Bronchus fibroblast of lung (primary cell): ENCODE measurements around a stretch of chr7.

DNA sequence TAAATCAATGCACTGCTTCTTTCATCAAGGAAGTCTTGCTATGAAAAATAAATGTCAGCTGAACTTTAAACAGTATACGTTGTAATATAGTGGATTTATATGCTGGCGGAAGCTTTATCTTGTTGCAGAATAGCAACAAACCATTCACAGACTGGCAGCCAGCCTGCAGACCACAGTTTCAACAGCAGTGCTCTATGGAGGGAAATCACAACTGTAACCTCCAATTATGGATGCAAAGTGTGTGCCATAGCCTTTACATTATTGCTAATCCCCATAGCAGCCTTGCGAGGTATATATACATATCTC, 22.8 kb downstream of the COL28A1 start:
- RAMPAGE, long total RNA: no peak

- RAMPAGE, long total RNA: no peak
These were observed 830 bp upstream of the MIOS start for GRCh38 chr7:7565802-7566305.

DNA sequence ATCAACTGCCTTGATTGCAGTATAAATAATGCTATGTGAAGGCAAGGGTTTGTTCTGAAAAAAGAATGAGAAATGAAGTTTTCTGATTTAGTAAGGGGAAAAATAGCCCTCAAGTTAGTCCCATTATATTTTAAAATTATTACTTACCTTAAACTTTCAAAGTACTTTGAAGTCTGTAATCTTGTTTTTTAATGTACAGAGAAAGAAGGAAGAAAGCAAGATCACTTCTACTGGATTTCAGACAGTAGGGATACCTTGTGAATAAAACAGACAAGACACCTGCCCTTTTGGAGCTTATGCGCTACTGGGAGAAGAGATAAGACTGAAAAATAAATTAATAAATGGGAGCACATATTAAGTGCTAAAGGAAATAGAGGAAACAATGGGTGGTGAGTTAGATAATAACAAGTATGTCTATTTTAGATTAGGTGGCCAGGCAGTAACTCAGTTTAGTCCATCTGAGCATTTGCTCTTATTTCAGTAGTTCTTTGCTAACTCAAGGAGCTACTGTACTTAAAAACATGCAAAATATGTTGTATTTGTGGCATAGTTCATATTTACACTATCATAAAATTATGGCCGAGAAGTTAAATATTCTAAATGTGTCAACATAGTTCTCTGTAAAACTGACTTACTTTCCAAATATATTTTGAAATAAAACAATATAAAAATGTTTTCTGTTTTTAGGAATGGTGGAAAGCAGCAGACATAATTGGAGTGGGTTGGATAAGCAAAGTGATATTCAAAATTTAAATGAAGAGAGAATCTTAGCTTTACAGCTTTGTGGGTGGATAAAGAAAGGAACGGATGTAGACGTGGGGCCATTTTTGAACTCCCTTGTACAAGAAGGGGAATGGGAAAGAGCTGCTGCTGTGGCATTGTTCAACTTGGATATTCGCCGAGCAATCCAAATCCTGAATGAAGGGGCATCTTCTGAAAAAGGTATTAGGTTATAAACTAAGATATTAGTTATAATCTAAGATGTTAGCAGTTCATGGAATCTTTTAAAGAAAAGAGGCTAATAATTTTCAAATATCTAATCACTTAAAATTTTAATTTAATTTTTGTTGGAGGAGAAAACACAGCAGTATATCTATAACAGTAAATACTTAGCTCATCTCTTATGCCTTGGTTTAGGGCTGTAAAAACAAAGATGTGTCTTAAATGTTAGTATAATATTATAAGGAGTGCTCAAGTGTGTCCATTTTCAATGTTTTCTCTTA, 16.2 kb downstream of the MIOS start:
- RAMPAGE, long total RNA: no peak

DNA sequence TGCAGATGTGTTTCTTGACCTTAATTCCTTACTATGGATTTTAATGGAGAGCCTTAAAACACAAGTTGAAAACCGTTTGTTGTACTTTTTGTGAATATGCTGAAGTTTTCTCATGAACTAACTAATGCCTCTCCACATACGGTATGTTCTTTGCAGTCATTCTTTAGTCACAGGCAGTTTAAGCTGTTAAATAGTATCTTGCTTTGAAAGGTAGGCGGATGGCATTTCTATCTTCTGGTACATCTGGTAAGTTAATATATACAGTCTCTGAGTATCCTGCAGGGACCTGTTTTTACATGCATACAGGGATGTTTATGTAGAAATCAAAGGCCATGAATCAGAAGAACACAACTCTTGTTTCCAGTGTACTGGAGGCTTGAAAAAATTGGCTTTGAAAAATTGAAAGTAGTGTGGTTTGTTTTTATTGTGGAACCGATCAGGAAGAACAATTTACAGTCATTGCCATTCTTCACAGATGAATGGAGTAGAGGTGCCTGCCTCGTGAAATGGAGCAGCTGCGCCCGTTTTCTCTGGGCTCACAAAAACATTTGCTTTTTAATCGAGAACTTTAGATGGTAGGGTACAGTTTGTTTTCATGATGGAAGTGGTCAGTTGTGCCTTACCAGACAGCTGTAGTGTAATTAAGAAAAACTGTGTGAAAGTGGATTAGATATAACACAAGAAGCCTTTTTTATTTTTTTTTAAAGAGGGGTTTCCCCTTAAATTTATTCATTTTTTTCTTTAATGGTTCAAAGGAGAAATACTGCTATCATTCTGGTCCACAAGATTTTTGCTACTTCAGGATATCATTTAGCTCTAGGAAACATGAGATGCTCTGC, 54.0 kb upstream of the RPA3 start:
- RAMPAGE, long total RNA: no peak

- RAMPAGE, long total RNA: no peak
These were observed 74.0 kb upstream of the RPA3 start for GRCh38 chr7:7792514-7792758.

GRCh38 chr7:7812146-7812505, 93.7 kb upstream of the RPA3 start:
- RAMPAGE, long total RNA: no peak

DNA sequence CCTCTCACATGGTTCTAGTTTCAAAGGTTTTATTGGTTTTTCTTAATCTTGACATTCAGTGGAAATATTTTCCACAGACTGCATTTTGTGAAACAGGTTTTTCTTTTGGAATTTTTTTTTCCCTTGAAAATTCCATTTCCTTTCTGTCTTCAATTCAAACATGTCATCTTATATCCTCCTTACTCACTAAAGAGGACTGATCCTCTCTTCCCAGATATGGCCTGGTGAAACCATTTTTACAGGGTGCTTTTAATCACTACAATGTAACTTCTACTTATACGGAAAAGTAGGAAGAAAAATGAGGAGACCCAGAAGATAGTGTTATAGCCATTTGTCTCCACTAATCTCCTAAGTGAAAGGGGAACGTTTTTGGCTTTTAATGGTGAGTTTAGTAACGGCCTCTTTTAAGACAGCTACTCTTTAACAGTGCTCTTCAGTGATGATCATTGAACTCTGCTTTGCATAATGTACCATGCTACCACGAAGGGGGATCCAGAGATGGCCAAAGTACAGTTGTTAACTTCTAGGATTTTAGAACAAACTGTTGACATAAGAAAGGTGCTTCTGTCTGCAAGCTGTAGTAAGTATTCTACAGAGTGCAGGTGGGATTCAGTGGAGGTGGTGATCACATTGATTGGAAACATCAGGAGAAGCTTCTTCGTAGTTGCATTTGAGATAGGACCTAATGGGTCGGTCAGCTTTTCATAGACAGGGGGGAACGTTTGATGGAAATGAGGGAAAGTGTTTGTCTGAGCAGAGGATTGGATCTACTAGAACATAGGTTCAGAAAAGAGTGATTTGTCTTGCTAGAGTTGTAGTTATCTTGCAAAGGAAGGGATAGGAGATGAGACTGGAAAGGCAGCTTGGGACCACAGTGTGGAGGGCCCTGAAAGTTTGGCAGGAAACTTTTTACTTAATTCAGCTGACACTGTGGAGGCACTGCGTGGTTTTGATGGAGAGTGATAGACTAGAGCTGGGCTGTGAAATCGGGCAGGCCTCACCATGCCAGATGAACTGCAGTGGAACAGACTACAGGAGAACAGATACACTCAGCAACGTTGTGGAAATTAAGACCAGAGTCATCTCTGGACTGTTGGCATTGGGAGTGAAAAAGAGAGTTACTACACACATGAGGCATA, 114.2 kb upstream of the RPA3 start:
- RAMPAGE, long total RNA: no peak

GRCh38 chr7:7867046-7867408, 101.6 kb upstream of the GLCCI1 start:
- RAMPAGE, long total RNA: no peak

DNA sequence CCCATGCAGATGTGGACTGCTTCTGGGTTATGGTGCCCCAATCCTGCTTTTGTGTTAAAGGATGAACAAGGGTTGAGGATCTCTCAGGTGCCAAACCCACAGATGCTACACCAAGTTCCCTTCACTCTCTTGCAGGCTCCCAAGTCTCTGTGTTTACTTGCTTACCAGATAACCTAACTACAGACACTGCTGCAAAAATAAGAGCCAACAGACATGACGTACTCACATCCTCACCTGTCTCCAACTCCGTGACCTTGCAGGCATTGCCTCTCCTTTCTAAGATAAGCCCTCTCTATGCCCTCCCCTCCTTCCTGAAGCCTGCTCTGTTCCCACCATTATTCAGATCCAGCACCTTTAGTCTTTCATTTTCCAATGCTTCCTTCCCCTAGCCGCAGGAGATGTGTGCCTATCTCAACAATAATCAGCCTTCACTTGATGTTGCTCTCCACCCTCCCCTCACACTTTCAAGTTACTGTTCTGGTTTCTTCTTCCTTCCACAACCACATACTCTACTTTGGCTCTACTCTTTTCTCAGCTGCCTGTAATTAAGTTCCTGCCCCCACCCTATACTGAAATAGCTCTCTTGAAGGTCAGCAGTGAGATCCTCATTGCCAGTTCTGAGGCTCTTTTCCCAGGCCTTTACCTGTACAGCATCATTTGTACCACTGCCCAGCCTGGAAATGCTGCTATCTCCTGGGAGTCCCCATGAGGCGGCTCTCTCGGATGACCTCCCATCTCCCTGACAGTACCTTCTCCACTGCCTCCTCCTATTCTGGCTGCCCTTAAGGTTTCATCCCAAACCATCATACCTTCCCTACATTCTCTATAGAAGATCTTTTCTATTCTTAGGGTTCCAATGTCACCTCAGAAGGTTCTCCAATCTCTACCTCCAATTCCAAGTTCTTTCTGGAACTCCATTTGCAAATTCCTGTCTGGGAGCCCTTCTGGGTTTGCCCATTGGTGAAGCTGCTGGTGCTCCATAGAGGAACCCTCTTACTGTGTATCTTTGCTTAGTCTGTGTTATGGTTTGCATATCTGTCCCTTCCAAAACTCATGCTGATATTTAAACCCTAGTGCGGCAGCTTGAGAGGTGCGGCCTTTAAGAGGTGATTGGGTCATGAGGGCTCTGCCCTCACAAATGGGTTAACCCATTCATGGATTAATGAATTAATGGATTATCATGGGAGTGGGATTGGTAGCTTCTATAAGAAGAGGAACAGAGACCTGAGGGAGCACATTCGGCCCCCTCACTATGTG, 129.6 kb downstream of the ICA1 start:
- RAMPAGE, long total RNA: no peak

DNA sequence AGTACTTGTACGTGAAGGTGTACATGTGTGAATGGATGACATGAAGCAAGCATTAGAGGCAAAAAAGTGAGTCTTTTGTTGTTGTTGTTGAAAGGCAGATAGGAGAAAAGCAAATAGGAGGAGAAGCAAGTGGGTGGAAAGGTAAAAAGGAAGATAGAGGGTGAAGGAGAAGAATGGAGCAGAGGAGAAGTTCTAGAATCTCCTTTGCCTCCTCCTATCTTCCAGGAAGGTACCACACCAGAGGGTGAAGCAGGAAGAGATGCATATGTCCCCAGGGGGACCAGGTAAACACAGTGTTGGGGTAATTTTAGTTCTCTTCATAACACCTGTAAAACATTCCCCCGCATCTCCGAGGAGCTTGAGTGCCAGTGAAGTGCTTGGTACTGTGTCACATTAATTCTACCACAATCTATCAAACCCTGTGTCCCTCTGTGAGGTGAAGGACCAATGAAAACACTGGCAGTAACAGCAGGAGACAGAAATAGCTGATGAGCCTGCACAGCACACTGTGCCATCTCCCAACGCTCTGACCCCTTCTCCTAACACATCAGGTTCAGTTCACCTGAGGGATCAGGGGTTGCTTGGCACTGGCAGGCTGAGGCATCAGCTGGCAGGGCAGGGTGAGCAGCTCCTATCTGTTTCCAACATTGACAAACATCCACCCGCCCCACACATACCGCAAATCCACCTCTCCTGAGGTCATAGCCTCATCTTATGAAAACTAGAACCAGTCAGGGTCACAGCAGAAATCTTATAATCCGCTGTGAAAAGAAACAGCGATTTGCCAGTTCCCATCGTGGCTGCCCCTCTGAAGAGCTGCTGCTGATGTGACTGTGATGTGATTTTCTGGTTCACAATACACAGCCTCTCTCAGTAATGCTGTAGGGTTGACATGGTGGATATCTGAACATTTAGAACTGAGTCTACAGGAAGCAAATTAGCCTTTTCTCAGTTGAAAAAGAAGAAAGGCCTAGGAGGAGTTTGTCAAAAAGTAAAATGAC, 121.0 kb downstream of the ICA1 start:
- RAMPAGE, long total RNA: no peak

DNA sequence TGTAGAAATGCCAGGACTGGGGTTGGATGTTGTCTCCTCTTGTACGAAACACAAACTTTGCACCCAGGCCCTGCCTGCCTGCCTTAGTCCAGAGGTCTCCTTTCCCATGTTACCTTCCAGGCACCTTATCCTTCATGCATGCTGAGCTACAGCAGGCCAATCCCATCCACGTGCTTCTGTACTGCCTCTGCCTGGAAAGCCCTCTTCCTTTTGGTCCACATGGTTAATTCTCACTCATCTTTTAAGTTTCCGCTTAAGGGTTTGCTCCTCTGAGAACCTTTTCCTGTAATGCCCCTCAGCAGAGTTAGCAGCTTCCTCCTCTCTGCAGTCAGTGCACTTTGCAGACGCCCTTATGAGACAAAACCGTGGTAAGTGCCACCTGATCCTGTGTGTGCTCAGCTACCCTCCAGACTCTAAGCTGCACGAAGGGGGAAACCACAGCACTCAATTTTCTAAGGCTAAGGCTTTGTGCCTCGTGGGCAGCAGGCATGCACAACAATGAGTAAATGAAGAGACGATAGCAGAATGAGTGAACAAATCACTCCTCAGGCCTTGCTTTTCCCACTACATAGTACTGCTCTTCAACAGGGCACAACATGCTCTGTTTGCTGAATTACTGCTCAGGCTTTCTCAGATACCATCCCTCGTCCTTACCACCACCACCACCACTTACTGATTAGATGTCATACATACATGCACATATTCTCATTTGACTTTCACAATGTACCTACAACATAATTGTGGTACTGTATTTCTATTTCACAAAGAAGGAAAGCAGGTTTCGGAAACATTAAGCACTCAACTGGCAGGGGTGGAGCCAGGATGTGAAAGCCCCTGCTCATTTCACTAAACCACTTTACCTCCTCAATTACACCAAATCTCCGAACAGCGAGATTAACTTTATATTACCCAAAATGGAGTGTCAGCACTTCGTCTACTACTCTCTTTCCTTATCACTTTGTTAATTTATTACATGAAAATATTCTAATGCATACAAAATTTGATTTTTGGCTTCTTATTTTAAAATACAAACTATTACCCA, 85.5 kb downstream of the ICA1 start:
- RAMPAGE, long total RNA: no peak

GRCh38 chr7:9872357-9872716, 1067.6 kb downstream of the NDUFA4 start:
- RAMPAGE, long total RNA: no peak

GRCh38 chr7:10451057-10451300, 489.0 kb downstream of the NDUFA4 start:
- RAMPAGE, long total RNA: no peak

DNA sequence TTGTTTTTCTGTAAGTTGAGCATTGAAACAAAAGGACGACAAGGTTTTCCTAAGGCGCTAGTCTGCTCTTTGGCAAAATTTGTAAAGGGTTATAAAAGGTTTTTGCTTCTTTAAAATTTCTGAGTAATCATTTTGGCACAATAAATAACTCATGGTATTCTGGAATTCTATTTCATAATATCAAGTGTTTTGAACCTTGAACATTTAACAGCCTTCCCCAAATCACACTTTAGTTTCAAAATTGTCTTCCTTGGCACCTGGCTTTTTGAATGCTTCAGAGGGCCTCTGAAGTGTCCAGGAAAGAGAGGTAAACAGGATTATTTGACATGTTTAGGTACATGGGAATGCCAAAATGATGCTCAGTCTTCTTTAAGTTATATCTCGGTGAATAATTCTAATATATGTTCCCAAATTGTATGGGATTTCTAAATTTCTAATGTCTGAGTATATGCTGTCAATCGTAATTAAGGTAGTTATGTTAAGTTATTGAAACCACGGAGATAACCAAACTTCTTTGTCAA, 220.9 kb downstream of the PHF14 start:
- RAMPAGE, long total RNA: no peak

DNA sequence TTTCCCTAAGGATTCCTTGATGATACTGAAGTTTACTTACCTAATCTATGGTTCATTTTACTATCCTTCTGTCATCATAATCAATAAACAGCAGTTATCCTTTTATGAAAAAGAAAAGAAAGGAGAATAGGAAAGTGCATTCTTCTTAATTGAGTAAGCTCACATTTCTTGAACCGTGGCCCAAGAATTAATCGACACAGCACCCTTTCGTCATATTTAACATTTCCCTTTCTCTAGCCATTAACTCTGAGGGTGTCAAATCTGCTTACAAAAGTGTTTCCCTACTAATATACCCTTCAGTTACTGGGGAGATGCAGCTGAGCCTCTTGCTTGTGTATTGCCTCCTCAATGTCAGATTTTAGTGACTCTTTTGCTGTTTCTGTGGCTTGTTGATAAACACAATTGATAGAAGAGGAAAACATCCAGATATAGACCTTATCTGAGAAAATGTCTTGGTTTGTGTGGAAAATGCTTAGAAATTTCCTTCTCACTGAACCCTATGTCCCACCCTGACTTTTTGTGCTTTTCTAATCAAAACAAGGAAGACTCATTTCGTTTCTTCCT, 257.3 kb downstream of the PHF14 start:
- RAMPAGE, long total RNA: no peak

DNA sequence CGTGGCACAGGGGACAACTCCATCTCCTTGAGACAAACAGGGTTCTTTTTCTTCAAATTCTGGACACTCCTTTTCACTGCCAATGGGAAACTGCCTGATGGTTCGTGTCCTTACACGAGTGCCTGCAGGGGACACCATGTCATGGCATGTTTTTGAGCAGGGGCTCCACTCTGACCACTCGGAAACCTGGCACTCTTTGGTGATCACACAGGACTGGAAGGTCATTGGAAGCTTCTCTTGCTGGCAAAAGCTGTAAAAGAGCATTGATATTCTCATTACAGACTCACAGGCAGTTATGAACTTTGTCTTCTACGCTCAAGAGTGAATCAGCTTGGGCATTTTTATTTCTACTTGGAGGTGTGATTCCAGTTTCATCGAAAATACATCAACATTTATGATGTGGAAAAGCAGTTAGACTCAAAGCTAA, 238.7 kb downstream of the THSD7A start:
- RAMPAGE, long total RNA: no peak

DNA sequence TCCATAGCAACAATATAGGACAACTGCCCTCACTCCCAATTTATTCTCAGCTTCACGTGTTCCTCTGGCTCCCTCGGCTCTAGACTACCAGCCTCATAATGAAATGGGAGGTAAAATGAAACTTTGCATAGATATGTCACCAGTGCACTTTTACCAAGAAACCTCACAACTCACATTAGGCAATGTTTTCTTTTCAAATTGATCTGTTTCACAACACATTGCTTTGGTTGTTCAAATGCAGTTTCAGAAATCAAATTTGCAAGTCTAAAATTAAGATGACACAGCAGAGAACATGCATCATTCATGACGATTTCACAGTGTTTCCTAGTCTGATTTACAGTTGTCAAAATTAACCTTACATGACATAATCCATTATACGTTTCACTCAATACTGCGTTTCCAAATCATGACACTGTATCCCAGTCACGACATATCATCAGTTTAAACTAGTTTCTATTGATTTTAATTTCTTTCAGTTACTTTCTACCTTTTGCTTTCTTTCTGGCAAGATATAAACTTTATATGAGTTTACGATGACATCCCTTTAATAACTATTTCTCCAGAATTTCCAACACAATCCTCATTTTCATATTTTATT, 211.0 kb downstream of the THSD7A start:
- RAMPAGE, long total RNA: no peak

DNA sequence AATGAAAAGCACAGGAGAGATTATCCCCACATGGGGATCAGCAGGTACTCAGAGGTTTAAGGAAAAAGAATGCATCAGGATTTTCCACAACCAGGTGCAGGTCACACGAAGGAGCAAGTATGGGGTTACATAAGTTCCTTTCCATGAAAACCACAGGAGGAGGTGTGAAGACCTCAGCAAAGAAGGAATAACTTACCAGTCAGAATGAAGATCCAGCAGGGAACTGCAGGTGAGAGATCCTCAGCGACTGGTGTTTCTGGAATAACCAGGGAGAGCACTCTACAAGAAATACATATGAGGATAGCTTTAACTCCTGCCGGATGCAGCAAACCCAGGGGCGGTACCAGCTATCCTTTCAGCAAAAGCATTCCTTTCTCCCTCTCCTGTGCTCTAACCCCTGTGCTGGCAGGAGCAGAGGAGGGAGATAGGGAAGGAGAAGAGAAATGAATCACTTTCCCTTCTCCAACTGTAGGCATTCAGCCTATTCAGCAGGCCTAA, 116.6 kb upstream of the TMEM106B start:
- RAMPAGE, long total RNA: no peak

- RAMPAGE, long total RNA: no peak
These were observed 650 bp upstream of the TMEM106B start for GRCh38 chr7:12210429-12210859.

DNA sequence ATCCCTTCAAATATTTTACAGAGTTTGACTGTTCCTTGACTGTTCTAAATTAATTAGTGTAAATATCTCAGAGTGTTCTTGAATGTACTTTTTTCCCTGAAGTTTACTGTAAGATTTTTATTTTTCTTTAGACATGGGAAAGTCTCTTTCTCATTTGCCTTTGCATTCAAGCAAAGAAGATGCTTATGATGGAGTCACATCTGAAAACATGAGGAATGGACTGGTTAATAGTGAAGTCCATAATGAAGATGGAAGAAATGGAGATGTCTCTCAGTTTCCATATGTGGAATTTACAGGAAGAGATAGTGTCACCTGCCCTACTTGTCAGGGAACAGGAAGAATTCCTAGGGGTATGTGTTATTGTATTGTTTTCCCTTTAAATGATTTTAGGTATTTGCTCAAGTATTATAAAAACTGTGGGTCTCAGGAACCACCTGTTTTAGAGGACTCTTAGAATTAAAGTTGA, 3.6 kb downstream of the TMEM106B start:
- RAMPAGE, long total RNA: no peak